Fibroblast of the aortic adventitia (primary cell): ENCODE measurements around the gene STOML1.

DNA sequence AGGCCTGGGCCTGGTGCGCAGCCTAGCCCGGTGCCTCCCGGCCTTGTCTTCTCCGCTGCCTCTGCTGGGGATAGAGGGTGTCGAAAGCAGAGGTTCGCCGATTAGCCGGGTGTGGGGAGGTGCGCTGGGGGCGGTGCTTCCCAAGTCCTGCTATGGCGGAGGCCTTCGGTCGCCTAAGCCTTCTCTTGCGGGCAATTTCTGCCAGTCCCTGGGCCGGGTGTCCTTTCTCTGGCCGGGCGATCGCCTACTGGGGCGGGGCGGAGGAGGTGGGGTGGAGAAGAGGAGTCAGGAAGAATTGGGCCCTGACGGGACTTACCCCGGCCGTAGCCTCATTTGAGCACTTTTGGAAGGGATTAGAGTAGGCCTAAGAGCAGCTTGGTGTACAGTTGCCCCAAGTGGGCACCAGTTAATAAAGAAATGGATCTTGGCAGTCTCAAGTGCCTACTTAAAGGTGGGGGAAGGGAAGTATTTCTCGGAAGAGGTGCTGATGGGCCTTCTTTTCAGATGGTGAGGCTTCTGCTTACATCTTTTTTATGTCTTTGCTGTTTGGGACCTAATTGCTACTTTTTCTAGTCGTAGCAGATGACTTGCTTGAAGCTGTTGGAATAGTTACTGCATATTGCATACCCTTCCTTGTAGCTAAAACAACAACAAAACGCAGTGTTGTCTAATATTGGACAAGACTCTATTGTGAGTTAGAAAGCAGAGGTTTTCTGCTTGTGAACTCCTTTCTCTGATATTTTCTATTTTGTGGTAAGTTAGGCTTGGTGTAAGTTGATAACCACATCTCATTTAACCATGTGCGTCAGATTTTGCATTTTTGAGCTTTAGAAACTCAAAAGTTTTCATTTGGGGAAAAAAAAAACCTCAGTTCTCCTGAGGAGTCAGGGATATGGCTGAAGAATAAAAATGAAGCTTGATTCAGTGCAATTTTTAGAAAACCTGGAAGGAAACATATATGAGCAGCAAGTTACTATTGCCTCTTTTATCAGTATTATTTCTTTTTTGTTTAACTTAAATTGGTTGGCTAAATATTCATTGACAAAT is 1.3 kb downstream of the ARIH1 start:
- CAGE, long polyA plus RNA = no peak

DNA sequence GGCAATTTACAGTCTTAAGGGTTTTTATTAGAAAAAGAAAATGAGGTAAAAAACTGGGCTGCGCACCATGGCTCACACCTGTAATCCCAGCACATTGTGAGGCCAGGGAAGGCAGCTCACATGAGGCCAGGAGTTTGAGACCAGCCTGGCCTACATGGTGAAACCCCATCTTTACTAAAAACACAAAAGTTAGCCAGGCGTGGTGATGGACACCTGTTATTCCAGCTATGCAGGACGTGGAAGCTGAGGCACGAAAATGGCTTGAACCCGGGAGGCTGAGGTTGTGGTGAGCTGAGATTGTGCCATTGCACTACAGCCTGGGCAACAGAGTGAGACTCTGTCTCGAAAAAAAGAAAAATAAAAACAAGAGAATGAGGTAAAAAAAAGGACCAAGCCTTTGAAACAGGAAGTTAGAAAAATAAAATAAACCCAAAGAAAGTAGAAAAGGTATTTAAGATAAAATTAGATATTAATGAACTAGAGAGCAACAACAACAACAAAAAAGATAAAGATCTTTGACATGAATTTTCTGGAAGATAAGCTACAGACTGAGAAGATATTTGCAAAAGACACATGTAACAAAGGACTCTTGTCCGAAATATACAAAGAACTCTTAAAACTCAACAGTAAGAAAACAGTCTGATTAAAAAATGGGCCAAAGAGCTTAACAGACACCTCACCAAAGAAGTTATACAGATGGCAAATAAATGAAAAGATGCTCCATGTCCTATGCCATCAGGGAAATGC is 48.2 kb downstream of the ARIH1 start:
- CAGE, long polyA plus RNA = no peak

DNA sequence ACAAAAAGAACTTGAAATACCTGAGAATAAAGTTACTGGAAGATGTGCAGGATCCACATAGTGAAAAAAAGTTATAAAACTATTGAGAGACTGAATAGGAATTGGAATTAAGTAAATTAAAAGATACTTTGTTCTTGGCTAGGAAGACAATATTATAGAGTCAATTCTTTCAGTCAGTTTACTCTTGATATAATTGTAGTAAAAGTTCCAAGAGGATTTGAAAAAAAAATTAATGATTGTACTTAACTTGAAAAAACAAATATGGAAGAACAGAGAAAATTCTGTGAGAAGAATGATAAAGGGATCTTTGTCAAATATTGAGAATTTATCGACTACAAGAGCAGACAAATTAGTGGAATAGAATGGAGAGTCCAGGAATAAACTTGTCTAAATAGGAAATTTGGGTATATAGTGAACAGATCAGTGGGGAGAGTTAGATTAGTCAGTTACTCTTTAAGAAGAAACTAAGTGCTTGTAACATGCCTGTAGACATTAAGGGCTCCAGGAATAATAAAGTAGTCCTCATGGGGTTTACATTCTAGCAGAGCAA is 67.3 kb downstream of the ARIH1 start:
- CAGE, long polyA plus RNA = no peak

GRCh38 chr15:72604618-72605304 is 49.7 kb upstream of the GOLGA6B start:
- CAGE, long polyA plus RNA = no peak

GRCh38 chr15:72779675-72780304 is 3.8 kb downstream of the ADPGK start:
- CAGE, long polyA plus RNA = no peak

DNA sequence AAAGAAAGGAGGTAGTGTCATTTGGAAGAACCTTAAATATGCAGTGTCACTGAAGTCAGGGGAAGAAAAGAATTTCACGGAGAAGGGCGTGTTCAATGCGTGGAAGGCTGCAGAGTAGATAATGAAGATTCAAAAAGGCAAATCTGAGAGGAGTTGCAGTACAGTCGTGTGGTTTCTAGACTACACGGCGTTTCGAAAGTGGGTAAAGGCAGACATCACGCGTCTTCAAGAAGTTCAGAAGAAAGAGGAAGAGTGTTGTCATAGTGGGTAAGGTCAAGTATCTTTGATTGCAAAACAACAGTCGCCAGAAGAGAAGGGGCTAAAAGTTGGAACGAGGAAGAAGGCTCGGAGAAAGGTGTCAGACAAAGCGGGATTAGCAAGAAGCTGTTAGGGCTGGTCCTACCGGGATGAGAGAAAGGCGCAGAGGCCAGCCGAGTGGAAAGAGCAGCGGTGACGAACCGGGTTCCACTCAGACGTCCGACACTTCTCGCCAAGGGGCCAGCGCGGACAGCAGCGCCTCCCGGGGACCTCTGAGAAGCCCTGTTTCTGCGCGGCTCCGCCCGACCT is 632 bp downstream of the ADPGK start:
- CAGE, long polyA plus RNA = no peak

DNA sequence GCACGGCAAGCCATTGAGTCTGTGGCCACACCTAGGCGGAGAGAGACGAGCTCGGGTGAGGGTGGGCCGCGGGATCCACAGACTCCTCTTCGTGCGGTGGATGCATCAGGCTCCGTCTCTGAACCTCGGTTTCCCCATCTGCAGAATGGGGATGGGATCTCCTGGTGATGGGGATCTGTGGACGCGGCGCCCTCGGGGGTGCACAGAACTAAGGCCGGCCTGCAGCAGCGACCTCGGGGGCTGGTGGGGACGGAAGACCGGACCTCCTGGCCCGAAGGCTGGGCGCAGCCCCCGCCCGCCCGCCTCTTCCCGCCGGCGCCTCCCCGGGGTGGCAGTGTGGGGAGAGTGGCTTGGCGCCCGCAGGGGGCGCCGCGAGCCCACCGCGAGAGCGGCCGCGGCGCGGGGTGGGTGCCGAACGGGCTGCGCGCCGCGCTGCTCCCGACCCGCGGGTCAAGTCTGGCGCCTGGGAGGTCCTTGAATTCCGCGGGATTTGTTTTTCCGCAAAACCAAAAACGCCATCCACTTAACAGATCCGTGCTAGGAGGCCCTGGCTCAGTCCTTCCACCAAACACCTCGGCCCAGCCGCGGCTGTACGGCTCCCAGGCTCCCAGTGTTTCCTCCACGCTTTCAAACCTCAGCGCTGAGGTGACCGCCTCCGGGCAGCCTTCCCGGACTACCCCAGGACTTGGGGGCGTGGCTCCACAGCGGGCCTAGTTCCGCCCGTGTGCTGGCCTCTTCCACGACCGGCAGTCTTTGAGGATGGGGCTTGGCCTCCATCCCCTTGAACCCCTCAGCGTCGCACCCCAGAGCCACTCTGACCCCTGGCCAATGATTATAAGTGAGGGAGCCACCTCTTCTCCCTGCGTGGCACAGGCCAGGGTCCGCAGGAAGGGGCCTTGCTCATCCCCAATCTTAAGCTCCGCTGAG is 13.3 kb upstream of the ADPGK start:
- CAGE, long polyA plus RNA = no peak

- CAGE, long polyA plus RNA = no peak
Observed at GRCh38 chr15:73019286-73019593, 33.0 kb upstream of the NEO1 start.

DNA sequence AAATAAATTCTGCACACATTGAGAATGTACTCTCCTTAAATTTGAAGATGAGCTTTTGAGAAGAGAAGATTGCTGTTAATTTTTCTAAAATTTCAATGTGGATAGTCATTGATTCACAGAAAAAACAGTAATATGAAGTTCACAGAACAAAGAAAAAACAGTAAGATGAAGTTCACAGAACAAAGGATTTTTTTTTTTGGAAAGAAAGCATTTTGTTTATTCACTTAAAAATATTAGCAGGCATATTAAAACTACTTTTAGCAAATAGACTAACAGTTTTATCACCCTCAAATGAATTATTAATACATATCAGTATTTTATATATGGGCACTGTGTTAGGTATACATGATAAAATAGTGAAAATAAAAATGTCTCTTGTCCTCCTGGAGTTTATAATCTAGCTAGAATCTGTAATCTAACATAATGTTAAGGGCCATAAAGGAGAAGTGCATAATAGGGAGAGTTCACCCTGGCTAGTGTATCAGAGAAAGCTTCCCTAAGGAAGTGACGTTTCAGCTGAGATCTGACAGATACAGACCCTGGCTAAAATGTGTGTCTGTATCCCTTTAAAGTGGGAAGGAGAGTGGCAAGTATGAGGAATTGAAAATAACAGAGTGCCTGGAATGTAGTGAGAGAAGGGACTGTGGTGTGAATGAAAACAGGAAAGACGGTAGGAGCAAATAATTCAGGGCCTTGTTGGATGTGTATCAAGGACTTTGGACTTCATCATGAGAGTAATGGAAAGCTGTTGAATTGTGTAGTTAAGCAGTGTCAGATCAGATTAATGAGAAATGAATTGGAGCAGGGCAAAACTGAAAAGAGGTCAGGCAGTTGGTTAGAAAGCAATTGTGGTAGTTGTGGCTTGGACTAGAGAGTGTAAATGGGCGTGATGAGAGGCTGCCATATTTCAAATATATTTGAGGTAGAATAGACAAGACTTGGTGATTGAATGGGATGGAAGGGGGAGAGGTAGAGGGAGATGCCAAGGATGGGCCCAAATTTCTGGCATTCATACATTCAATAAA is 30.4 kb downstream of the NEO1 start:
- CAGE, long polyA plus RNA = no peak

DNA sequence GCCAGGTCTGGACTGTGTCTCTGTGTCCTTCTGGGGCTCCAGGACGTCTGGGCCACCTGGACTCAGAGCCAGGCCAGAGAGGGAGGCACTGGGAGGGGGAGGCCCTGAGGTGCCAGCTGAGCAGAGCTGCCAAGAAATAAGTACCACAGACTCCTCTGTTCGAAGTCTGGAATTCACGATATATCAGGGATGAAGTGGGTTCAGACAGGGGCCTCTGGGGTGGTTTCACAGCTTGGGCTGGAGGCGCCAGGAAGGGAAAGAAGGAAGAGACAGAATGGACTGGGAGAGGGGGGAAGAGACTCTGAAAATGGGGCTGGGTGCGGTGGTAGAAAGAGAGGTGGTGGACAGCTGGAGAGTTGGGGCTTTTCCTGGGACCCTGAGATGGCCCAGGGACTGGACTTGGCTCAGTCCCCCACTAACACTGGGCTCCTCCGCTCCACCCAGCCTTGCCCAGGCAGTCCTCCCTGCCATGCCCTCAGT is 6.1 kb upstream of the HCN4 start:
- CAGE, long polyA plus RNA = no peak

GRCh38 chr15:73571326-73571789 is 61.8 kb downstream of the NPTN start:
- CAGE, long polyA plus RNA = no peak

DNA sequence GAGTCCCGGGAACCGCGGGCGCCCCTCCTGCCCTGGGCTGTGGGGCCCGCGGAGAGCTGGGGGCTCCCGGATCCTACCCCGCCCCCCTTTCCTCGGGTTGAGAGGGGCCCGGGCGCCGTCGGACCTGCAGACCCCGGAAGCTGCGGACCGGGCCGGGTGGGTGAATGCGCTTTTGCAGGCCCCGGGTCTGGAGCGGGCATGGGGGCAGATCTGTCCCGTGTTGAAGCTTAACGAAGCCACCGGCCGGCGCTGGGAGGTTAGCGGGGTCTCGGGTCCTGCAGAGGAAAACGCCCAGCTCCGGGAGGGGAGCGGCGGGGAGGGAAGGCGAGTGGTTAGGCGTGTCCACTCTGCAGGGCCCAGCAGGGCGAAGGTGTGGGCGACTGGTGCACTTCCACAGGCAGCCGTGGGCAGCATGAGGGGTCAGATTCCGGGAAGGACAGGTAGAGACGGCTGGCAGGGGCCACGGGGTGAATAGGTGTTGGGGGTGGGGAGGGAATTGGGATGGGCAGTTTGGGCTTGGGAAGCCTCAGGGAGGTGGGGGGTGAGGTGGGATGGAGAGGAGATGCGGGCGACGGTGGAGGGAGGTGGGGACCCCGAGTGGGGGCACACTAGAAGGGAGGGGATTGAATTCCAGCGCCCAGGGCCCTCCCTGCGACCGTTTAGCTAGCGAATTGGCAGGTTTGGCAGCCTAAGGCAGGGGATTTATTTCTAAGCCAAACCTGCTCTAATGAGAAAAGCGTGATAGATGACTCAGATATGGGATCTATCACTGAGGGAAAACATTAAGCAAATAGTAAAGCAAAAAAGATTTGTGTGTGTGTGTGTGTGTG is 676 bp downstream of the CD276 start:
- CAGE, long polyA plus RNA = no peak

DNA sequence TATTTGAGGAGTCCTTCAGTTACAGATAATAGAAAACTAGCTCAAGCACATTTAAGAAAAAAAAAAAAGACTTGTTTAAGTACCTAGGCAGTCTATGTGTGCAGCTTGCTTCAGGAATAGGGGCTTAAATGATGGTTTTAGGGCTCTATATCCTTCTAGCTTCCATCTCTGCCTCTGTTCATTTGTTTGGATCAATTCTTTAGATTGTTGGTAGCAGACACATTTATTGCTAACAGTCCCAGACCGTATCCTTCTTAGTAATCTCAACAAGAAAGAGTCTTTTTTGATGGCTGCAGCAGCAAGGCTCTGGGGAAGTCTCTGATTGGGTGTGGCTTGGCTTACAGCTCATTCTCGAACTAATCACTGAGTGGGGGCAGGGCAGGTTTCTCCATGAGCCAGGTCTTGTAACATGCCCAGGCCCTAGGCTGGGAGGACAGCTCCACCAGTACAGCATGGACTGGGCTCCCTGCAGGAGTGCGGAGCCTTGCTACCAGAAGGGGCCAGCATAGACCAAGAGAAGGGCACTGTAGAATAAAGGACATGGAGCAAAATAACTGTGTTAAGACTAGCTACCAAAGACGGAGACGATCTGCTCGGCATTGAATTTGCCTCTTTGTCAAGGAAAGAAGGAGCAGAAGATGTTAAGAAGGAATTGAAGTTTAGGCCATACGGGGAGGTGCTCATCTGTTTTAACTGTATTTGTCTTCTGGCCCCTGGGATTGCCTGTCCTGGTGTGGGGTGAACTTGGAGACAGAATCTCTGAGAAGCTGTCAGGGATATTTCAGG is 7.2 kb downstream of the CD276 start:
- CAGE, long polyA plus RNA = no peak

GRCh38 chr15:73705287-73705770 is 21.1 kb downstream of the CD276 start:
- CAGE, long polyA plus RNA = no peak

DNA sequence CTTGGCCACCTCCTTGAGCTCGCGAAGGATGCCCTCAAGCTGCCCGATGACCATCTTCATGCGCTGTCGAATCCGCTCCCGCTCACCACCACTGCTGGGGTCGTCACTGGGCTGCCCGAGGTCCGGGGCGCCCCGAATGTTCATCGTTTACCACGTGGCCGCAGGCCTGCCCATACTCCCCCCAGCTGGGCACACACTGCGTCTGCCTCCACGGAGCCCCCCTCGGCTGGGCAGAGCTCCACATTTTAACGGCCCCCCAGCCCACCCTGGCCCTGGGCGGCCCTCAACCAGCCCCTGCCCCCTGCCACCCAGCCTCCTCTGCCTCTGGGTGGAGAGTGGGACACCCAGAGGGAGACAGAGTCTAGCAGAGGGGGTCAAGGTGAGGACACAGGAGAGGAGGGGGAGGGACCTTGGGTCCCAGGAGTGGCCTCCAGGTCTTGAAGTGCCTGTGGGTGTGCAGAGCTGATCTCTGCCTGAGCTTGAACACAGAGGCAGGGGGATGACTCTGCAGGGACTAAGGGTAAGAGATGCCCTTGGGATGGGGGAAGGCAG is 2.1 kb downstream of the INSYN1 start:
- CAGE, long polyA plus RNA = no peak

DNA sequence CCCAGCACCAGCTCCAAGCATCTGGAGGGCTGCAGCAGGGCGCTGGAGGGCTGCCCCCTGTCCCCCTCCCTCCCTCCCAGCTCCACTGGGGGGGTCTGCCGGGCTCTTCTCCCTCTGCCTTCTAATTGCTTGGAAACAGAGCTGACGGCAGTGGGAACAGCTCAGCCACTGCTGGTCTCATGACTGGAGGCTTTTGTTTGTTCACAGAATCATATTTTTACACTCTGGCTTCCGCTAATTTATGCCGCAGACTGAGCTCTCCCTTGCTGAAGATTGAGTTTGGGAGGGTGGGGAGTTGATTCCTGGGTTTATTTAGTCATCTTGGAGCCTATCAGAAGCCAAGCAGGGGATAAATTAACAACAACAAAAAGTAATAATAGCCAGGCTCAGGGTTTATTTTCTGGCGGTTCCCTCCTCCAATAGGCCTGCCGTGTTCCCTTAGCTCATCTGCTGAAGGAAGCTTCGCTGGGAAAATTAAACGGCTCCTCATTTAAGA is 51.4 kb upstream of the INSYN1 start:
- CAGE, long polyA plus RNA = no peak

DNA sequence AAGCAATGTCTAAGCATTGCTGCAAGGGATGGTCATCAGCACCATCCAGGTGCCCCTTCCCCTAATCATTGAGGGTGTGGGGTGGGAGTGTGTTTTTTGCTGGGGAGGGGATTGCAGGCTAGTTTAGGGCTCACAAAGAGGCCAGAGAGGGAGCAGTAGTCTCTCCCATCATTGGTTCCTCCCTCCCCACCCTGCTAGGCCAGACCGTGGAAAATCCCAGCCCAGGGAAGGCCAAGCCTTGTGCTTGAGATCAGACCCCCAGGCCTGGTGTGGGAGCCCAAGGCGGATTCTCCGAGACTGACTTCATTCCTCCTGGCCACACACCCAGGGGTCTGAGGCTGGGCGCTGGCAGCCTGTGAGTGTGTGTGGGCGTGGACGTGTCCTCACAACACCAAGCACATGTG is 4.0 kb downstream of the LOXL1 start:
- CAGE, long polyA plus RNA = no peak

DNA sequence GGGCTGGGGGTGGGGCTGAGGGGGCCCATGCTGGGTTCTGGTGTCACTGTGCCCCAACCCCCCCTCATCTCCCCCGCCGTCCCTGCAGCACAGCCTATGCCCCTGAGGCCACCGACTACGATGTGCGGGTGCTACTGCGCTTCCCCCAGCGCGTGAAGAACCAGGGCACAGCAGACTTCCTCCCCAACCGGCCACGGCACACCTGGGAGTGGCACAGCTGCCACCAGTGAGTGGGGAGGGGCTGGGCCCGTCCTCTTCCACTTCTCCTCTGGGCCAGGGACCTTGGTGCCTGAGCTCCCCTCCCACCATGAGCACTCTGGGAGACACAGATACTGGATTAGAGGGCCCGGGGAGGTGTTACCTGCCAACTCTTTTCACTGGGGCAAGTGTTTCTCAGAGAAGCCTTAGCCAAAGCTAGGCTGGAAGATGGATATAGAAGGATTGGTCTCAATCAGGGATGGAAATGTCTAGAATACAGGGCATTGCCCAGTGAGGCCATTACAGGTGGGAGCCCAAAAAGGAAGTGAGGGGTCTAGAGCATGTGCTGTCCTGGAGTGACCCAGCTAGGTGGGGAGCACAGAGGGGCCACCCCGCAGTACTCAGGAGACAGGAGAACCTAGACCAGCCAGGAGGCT is 20.2 kb downstream of the LOXL1 start:
- CAGE, long polyA plus RNA = no peak

DNA sequence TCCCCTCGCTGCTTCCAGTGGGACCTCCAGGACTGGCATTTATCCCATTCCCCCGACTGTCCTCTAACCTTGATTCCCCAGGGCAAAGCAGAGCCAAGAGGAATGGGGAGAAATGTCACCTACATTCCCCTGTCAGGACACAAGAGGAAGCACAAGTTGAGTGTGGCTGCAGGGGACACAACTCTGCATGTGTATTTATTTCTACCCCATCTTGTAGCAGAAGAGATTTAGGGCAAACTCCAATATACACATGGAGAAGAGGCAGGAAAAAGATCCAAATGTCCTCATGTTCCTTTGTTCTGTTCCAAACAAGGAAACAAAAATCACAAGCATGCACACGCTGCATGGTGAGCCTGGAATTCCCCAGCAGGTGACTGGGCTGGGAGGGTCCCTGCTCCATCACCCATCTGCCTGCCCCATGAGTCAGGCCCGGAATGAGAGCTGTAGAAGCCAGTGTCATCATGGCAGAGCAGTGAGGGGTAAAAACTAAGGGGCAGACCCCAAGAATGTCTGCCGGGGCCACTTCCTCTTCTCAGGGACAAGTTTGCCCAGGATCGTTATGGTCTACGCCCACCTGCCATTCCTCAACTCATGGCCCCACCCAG is 4.1 kb downstream of the STOML1 start:
- CAGE, long polyA plus RNA = no peak

- CAGE, long polyA plus RNA = no peak
Observed at GRCh38 chr15:73991703-73992629, at the start of gene STOML1. Gene STOML1, minus strand, starts transcription at chr15:73992295.